A375 (cell line): ENCODE results near the gene TRIM61.

- RAMPAGE, long total RNA: no peak
Observed at GRCh38 chr4:158163797-158164555, 8.8 kb downstream of the GASK1B start.

DNA sequence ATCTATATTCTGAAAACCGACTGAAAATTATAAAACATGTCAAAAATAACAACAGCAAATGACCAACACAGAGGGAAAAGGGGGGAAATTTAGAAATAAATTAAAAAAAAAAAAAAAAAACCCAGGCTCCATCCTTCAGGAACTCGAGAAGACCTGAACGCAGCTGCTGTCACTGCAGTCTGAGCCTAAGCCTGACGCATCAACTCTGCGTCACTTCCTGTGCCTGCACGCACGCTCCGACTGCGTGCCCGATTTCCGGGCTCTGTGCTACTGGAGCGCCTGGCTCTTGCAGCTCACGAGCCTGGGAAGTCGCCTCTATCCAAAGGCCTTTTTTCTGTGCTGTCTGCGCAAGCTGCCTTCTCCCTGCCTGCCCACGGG is 9.8 kb upstream of the GASK1B start:
- RAMPAGE, long total RNA: no peak

DNA sequence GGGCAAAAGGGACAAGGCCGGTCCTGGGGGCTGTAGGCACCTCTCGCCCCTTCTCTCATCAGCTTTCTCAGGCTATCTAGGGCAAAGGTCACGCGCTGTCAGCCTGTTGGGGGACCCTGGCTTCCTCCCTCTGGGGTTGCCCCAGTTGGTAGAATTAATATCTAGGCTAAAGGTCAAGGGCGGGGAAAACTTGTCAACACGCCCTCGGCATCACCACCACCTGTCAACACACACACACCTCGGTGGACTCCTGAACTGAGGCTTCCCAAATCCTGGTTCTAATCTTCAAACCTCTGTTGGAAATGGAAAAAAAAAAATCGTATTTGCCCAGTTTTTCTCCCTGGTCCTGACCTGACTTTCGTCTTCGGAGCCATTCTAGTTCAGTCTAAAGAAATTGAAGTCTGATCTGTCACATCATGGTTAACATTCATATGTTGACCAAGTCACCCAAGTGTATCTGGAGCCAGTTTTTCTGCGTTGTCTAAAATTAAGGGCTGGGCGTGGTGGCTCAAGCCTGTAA is 494 bp downstream of the ETFDH start:
- RAMPAGE, long total RNA: no peak

DNA sequence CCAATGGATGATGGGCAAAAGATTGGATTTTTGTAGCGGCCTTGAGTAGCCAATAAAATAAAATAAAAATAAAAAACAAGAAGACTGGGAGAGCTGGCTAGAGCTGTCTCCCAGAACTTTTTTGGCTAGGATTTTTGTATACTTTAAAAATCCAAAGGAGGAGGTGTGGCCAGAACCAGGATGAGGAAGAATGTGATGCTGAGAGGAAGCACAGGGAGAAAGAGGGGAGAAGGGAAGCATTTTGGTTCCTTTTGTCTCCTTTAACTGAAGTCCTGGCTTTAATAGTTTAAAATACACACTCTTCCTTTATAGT is 2.0 kb upstream of the FNIP2 start:
- RAMPAGE, long total RNA: no peak

DNA sequence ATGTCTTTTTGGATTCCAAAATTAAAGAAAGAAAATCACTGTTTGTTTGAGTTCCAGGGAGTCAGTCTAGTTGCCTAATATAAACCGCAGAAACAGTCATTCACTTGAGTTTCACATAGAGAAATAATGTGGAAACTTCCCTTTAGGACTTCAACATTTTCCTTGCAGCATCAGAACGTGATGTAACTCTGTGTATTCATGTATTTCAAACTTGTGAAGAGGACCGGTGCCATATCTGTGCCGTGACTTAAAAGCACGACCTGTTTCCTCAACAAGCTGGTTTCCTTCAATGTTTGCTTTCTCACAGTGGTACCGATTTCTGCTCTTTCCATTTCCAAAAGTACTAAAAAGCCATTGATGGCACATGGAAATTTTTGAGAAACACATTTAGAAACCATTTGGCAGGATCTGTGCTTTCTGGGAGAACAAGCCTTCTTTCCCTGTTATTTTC is 98.8 kb downstream of the C4orf45 start:
- RAMPAGE, long total RNA: no peak

DNA sequence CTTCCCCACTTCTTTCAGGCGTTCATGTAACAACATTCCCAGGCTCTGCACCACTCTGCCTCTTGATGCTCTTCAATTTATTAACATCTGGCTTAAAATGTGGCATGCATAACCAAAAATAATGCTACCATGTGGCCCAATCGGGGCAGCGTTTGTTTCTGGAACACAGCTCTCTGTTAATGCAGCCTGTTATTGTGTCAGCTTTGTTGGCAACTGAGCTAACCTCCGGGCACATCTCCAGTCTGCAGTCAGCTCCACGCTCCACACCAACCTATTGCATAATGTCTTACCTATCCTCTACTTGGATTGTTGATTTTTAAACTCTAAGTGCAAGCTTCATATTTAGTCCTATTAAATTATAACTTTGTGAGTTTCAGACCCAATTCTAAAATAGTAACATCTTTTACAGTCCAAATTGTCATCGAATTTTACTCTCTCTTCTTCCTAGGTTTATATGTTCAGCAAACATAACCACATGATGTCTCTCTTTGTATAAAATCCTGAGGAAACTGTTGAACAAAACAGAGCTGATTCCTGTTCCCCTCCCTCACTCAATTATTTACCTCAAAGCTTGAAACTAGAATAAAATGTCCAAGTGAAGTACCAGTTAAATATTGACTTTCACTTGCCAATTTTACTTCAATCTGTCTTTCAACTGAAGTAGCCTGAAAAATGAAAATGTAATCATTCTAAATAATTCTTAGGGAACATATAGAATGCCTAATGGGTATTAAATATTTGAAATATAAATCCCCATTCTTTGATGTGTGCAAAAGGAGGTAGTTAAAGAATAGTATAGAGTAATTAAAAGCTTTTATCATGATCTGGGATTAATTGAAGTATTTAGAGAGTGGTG is 24.3 kb downstream of the C4orf45 start:
- RAMPAGE, long total RNA: no peak

GRCh38 chr4:159175203-159176135 is 72.6 kb downstream of the RAPGEF2 start:
- RAMPAGE, long total RNA: no peak

DNA sequence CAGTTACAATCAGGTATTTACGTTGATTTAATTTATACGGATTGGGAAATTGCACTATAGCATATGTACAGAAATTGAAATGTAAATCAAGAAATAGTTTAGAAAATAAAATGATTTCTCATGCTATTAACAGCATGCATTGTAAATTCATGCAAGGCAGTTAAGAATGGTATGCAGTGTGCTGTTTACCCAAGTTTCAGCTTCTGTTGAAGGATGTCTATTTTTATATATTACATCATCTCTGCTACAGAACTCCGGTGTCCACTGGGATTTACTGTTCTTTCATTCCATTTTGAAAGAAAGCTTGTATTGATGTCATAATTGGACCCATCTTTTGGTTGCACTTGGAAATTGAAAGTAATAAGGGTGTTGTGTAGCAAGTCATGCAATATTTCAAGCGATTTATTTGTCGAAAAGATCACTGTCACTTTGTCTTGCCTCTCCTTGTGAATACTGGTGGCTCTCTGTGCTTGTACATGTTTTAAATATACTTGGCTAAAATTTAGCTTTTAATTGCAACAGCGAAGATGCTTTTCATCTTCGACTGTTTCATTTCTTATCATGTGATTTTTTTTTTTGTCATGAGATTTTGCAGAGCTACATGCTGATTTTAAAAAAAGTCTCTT is 145.9 kb downstream of the RAPGEF2 start:
- RAMPAGE, long total RNA: no peak

DNA sequence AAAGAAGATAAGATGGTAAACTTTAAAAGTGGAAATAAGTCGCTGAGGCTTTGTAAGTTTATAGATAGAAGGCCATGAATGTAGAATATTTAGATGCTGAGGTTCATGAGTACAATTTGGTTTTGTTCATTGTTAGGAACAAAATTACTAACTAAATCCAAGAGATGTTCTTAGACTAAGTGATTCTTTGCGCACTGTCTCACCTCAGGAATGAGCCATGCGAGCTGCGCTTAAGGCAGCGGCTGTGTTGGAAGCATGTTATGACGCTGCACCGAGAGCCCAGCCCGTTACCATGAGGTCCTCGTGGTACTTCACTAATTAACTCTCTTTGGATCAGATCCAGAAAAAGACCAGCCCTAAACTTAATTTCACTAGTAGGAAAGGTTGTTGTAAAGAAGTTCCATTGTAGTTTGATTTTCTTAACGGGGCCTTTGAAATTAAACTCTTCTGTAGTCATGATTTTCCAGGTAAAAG is 166.2 kb downstream of the RAPGEF2 start:
- RAMPAGE, long total RNA: no peak

DNA sequence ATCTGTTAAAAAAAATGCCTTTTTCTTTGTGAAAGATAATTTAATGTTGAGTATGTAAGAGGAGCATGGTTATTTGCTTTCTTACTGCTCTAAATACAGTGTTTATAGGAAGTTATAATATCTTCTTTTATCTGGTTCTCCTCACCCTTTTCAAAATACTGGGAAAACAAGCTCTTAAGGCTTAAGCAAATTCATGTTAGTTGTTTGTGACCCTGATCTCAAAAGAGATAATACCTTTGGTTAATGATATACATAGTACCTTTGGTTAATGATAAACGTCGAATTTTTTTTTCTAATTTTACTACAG is 180.0 kb downstream of the RAPGEF2 start:
- RAMPAGE, long total RNA: no peak

DNA sequence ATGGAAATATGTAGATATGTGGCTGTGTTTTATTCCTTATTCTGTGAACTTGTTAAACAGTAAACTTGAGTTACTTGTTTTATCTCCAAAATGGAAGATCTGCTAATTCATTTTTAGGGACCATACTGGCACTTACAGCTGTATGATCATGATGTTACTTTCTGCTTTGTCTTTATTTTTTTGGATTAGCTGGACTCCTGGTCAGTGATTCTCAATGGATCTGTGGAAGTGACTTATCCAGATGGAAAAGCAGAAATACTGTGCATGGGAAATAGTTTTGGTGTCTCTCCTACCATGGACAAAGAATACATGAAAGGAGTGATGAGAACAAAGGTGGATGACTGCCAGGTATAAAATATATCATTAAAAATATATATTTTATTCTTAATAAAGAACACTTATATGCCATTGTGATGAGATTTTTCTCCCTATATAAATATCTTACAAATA is 220.4 kb downstream of the RAPGEF2 start:
- RAMPAGE, long total RNA: no peak

DNA sequence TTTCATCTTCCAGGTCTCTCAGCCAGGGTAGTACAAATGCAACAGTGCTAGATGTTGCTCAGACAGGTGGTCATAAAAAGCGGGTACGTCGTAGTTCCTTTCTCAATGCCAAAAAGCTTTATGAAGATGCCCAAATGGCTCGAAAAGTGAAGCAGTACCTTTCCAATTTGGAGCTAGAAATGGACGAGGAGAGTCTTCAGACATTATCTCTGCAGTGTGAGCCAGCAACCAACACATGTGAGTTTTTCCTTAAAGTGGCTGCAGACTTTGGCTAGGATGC is 242.2 kb downstream of the RAPGEF2 start:
- RAMPAGE, long total RNA: no peak

DNA sequence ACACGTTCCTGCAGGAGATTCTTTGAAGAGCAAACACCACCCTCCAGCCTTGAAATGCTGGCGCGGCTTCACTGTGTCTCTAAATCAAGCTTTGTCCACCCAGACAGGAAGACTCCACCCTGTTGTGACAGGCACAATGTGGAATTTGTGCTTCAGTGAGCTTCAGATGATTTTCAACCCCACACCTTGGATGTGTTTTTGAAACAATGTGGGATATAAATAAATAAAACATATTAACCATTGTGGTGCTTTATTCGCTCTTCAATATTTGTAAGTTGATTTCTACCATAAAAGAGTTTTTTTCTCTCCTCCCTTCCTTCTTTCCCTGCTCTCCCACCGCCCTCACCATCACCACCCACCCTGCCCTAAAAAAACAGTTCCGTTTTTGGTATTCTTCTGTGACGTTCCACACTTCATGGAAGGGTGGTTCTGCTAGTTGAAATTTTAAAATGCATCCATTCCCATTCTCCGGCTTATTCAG is 264.2 kb downstream of the RAPGEF2 start:
- RAMPAGE, long total RNA: no peak

- RAMPAGE, long total RNA: no peak
Observed at GRCh38 chr4:163185939-163186396, 19.3 kb upstream of the NAF1 start.

- RAMPAGE, long total RNA: no peak
Observed at GRCh38 chr4:163528678-163529271, 34.3 kb downstream of the TMA16 start.

DNA sequence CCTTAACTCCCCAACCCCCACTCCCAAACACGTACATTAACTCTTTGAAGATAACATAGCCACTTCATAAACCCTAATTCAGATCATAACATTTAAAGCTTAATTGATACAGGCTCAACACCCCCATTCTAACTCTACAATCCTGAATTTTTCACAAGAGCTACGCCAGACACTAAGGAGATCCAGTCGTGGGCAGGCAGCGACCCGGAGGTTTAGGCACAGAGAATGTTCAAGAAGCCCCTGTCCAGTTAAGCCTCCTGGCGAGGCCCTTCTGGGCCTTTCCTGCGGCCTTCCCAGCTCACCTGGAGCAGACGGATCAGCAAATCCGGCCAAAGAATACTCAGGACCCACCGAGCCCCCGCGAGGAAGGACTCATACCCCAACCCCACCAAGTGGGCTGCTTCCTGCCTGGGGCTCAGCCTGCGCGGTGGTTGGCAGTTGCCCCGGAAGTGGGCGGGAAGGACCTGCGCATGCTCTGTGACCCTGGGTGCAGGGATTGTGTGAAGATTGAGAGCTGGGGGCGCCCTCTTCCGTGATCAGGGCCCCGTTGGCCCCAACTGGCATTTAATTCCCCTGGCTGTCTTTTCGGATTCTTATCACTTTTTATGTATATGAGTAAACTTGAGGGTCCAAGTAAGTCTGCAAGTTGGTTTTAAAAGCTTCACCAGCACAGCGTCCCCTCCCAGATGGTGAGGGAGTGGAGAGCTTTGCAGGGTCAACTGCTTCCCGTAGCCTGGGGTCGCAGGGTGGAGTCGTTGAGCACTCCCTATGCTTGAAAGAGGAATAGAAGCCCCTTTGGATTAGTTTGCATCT is at the start of gene TRIM61:
TRIM61 (minus strand) TSS at position 429 of the 813 bp plus-strand sequence.
- RAMPAGE, long total RNA: no peak

- RAMPAGE, long total RNA: no peak
Observed at GRCh38 chr4:165208332-165208682, 946 bp downstream of the KLHL2 start.

DNA sequence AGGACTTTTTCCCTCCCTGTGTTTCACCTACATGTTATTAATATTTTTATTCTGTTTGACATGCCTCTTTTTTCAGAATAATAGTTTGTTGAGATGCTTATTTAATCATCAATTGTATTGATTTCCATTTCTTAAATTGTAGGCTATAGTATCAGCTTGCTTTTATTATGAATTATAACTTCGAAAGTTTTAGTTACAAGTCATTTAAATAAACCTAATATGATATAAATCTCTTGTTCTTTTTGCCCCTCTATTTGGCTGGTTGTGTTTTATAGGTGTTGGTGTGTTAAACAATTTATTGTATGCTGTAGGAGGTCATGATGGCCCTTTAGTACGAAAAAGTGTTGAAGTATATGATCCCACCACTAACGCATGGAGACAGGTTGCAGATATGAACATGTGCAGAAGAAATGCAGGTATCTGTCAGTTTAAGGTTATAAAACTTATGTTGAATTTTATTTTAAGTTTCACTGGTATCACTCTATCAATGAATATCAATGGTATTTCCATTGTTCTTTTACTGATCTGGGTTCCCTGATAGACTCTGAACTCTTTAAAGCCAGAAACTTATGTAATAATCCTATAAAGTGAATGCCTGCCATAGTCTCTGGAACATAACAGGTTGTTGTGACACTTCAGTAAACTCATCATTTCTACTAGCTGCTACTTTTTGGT is 13.6 kb upstream of the MSMO1 start:
- RAMPAGE, long total RNA: no peak

- RAMPAGE, long total RNA: no peak
Observed at GRCh38 chr4:165328841-165329660, 1.6 kb downstream of the MSMO1 start.

GRCh38 chr4:165874043-165874601 is 1.1 kb downstream of the TLL1 start:
- RAMPAGE, long total RNA: no peak